Measurements from ENCODE around the genes ARHGAP19 and C10orf62.

DNA sequence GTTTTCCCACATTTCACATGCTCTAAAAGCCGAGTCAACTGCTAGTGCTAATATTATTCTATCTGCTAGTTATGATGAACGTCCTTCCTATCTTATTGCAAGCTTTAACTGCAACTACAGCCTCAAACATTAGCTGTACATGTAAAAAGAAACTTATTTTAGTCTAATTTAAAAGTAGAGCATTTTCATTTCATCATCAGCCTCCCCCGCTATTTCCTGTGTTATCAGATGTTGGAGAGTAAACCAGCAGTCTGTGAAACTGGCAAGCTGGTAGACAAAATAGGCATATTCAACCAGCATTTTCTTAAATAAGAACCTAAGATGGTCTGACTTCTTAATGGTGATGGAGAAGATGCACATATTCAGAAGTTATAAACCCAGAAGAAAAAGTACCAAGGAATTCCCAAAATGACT lies 25.0 kb downstream of the PIK3AP1 start:
- RRBS, result no CpG with 5 or more reads among the region's 3 CpGs

- RRBS, result no CpG with 5 or more reads among the region's 11 CpGs
These were observed 47.9 kb upstream of the PIK3AP1 start for GRCh38 chr10:96768127-96768629.

- RRBS, result no CpG with 5 or more reads among the region's 3 CpGs
These were observed 66.5 kb downstream of the LCOR start for GRCh38 chr10:96898440-96899055.

DNA sequence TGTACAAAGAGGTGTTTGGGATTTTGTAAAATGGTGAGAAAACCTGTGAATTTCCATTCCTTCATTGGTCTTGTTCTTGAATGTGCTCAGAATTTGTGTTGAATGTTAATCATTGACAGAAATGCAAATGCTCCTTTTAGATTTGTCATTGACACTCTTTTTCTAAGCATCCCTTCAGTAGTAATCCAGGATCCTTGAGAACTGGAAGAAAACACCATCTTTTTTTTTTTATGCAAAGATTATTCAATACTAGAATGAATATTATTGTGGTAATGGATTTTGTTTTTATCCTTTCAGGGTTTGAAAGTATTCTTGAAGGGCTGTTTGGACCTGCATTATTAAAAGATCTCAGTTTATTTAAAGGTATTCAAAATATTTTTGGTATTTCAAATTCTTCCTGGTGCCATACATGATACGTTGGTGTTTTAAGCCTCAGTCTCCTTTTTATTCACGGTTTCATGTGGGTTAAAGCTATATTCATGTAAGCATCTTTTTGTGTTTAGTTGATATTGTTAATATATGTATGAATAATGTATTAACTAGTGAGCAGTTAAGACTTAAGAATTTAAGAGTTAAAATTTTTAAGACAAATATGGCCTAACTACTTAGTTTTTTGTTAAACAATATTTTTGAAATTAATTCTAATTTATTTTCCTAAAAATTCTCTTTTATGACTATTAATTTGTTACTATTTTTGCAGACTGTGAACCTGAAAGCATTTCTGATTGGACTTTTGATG lies 75.0 kb downstream of the LCOR start:
- RRBS, result no CpG with 5 or more reads among the region's 2 CpGs

- RRBS, result no CpG with 5 or more reads among the region's 5 CpGs
These were observed 114.9 kb downstream of the LCOR start for GRCh38 chr10:96947043-96947376.

GRCh38 chr10:97292060-97293085 lies at the start of gene ARHGAP19:
Gene ARHGAP19 (minus strand): TSS chr10:97292637.
- RRBS, result no CpG with 5 or more reads among the region's 59 CpGs

- RRBS, result 67% methylated on average over 7 of the region's 41 CpGs
These were observed 1.9 kb downstream of the FRAT1 start for GRCh38 chr10:97320750-97321529.

GRCh38 chr10:97369274-97369744 lies 31.8 kb downstream of the RRP12 start:
- RRBS, result no CpG with 5 or more reads among the region's 10 CpGs

DNA sequence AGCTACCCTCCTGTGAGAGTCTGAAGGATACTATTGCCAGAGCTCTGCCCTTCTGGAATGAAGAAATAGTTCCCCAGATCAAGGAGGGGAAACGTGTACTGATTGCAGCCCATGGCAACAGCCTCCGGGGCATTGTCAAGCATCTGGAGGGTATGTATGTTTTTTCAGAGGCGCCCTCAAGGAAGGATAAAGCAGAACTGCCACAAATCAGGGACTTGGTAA lies 4.9 kb downstream of the PGAM1 start:
- RRBS, result no CpG with 5 or more reads among the region's 3 CpGs

GRCh38 chr10:97461114-97461906 lies 15.3 kb downstream of the ZDHHC16 start:
- RRBS, result 93% methylated on average over 3 of the region's 10 CpGs

DNA sequence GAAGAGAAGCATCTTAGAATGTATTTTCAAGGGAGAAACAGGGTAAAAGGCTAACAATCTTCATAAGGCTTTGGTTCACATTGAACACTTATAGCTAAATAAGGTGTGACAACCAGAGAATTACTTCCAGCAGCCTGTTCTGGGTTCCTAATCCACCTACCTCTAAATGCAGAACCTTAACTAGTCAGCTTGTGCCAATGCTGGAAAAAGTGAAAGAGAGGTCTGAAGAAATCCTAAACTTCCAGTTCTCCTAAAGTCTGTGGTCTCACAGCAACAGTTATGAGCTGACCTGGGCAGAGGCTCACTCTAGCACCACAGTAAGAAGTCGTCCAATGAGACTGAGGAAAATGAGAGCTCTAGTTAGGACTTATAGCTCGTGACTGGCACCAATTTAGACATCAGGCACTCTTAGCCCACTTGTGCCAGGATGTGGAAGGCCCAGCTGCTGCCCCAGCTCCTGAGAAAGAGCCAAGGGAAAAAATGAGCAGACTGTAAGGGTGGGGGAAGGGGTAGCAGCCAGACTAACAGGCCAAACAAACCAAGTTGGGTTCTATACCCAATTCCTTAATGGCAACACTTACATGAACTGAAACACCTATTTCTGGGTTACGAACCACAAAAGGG lies 7.7 kb downstream of the MMS19 start:
- RRBS, result no CpG with 5 or more reads among the region's 3 CpGs

- RRBS, result no CpG with 5 or more reads among the region's 1 CpG
These were observed 1.7 kb downstream of the ANKRD2 start for GRCh38 chr10:97574338-97574640.

DNA sequence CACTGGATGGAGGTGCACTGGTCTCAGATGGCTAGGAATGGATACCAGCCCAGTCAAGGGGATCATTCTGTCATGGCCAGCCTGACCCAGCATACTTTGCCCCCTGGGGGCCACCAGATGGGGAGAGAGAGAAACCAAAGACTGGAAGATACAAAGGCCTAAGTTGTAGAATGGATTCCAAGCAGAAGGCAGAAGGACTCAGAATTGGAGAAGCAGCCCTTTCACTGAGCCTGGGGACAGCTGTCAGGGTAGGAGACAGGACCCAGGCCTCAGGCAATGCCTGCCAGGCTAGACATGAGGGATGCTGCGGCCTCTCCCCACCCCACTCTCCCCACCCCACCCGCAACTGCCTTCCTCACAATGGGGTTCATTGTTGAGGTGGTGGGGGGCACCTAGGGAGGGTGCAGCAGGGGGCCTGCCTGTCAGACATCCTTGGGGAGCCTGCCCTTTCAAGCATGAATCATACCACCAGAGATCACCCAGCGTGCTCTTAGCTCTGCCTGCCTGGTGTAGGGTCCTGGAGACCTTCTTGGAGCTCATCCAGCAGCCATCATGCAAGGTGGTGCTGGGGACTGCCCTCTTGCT lies at the start of gene C10orf62:
Gene C10orf62 (plus strand): TSS at position 425 of the 585 bp plus-strand sequence.
- RRBS, result no CpG with 5 or more reads among the region's 3 CpGs

- RRBS, result no CpG with 5 or more reads among the region's 7 CpGs
These were observed 8.3 kb downstream of the PI4K2A start for GRCh38 chr10:97648354-97649563.

DNA sequence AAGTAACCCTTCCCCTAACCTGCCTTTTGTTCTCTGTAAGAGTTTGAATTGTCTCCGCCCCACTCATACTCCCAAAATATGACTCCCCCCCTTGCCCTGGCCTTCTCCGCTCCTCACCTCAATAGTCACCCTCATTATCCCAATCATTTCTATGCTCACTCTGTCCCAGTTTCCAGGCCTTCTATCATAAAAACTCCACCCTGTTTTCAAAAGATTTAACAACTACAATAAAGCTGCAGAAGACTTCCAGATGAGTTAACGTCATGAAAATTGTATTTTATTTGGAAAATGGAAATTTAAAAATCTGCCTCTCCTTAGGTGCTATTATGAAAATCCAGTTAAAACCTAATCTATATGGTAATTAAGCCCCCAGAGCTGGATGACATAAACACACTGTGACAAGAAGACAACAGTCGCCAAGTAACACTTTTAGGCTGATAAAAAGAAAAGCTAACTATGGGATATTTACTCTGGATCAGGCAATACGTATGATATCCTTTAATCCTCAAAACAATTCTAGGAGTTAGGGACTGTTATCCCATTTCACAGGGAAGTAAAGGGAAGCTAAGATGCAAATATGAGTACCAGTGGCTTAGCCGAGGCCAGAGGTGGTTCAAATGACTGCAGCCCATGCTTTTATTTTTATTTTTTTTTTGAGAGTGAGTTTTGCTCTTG lies 4.4 kb downstream of the AVPI1 start:
- RRBS, result no CpG with 5 or more reads among the region's 6 CpGs

DNA sequence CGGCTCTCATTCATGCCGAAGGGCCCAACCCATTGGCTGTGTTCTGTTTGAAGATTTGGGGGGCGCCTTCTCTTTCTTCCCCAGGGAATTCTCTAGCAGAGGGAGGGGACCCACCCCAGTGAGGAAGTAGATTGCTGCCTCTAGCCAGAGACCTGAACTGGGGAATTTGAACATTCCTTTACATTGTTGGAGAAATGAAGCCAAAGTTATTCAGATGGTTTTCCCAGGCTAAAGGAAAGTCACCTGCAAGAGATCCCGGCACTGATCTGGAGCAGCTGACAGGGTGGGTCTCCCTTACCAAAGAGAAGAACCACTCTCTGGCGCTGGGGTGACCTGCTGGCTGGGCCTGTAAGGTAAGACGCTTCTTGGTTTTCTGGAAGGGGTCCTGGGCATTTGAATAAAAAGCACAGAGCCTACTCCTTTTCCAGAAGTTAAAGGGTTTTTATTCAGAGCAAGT lies 2.1 kb downstream of the MARVELD1 start:
- RRBS, result no CpG with 5 or more reads among the region's 6 CpGs

DNA sequence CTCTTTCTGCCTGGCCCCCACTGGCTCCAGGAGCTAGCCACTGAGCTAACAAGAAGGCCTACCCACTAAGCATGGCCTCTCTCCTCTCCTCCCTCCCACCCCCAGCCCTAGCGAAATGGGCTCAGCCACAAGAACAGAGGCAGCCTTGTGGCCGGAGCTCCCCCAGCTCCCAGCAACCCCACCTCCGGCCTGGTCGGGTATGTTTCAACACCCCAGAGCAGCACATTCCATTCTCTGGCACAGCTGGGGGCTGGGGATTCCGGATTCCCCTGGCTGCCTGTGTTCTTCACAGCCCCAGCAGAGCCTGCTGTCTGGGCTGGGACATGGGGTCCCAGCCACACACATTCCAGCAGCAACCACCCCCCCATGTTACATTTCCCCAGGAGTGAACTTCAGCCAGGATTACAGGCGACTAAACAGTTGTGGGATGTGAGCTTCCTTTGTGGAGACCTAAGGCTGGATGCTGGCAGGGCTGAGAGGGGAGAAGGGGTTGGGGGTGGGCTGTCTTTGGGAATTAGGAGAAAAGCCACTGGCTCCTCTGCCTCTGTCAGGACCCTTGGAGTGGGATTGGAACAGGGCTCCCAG lies 8.9 kb downstream of the SFRP5 start:
- RRBS, result 38% methylated on average over 3 of the region's 6 CpGs

DNA sequence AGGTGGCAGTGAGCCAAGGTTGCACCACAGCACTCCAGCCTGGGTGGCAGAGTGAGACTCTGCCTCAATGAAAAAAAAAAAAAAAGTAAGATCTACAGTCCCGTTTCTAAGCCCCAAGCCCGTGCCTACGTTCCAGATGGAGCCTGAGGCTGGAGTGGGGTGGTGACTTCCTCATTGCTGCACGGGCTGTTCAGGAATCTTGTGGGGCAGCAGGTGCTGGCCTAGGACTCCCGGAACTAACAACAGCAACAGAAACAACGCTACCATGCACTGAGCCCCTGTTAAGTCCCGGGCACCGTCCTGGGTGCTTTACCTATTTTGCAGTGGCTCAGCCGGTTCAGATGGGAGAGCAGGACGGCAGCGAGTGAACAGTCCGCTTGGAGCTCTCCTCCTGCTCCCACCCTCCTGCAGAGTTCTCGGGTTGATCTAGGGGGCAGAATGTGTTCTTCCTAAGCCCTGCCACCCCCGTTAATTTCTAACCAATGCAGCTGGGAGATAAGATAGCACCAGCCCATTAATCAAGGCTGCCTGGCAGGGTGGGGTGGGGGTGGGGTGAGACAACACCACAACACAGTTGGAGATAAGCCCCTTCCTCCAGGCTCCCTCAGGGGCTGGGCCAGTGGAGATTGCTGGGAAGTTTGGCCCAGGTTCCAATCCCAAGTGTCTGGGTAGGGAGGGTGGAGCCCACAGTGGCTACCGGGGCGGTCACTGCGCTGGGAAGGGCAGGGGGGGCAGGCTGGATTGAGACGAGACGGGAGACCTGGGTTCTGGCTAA lies 17.0 kb upstream of the SFRP5 start:
- RRBS, result 33% methylated on average over 2 of the region's 19 CpGs

- RRBS, result no CpG with 5 or more reads among the region's 5 CpGs
These were observed 5.5 kb downstream of the R3HCC1L start for GRCh38 chr10:98139761-98140610.

GRCh38 chr10:98185079-98185704 lies 50.7 kb downstream of the R3HCC1L start:
- RRBS, result no CpG with 5 or more reads among the region's 2 CpGs

Data from Ishikawa (cell line).